Penis (tissue), 1 donor: ENCODE measurements around a stretch of chr13.

- PRO-cap: no peak
Observed at GRCh38 chr13:41488167-41488567, 30.8 kb downstream of the RGCC start.

DNA sequence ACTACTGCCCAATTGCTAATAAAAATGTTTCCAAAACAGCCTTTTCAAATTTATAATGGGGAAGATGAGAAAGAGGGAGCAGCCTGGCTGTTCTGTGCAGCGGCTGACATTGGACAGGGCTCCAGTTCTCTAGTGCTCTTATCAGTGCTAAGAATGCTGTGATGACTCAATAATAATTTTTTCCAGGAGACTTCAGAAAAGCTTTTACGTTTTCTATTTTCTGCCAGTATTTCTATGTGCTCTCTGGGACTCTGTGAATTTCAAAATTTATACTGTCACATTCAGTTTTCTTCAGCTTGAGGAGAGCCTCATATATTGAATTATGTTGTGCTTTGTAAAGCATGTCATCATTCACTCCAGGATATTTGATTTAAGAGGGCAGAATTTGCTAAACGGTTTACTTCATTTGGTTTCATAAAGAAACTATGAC is 209.6 kb downstream of the VWA8 start:
- PRO-cap: no peak

- PRO-cap: no peak
Observed at GRCh38 chr13:41864519-41864776, 96.5 kb downstream of the VWA8 start.

DNA sequence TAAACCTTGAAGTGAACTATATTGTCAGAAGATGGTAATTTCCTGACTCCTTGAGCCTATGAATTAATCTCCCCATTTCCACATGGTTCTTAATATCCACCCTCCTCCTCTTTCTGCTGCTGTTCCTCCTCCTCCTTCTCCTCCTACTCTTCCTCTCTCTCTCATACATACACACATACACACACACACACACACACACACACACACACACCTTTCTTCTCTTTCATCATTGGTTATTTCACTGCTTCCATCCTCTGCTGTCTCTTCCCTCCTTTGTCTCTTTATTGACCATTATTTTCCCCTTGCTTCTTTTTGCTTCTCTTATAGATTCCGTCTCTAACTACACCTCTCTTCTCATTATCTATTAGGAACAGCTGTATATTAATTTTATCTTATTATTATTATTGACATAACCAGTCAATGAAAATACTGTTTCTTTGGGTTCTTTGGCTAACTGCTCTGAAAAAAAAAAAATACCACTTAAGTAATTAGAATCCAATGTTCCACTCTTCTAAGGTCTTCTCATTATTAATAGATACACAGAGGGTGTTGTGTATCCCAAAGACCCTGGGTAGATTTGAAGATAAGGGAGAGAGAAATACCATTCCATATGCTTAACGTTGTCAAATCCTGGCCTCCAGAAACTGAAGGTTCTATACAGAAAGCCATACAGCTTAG is 81.6 kb downstream of the VWA8 start:
- PRO-cap: no peak

GRCh38 chr13:41885275-41886037 is 75.5 kb downstream of the VWA8 start:
- PRO-cap: no peak

- PRO-cap: no peak
Observed at GRCh38 chr13:41891361-41891874, 69.5 kb downstream of the VWA8 start.

- PRO-cap: no peak
Observed at GRCh38 chr13:41974631-41974898, 13.7 kb upstream of the VWA8 start.

GRCh38 chr13:42012105-42012486 is 36.4 kb upstream of the DGKH start:
- PRO-cap: no peak

DNA sequence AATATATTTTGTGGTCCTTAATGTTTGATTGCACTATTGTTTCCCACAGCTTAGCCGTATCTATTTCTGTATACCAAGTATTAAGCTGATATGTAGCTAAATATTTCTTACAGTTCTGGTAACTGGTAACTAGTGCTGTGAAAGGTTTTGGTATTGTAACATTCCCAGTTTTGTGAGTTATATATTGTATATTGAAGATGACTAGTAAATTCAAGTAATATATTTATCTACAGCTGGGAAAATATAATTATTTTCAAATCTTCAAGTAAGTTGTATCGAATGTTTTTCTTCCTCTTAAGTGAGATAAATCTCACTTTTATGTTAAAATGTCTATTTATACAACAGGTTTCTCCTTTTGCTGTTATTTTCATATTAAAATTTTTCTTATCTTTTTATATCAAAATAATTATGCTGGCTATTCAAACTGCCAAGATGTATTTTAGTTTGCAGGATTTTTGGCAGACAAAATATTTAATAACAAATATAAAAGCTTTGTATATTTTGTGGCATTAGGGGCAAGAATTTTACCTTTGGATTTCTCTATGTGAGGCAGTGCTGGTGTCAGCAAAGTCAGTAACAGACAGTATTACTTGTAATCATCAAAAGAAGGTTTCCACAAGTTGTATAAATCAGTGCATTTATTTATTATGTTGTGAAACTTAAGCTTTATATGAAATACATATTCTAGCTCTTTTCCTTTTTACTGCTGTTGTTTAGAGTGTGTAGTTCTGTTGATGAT is 36.2 kb upstream of the AKAP11 start:
- PRO-cap: no peak

GRCh38 chr13:42524588-42525673 is 49.0 kb upstream of the TNFSF11 start:
- PRO-cap: no peak

- PRO-cap: no peak
Observed at GRCh38 chr13:42981791-42982322, 10.2 kb downstream of the EPSTI1 start.

DNA sequence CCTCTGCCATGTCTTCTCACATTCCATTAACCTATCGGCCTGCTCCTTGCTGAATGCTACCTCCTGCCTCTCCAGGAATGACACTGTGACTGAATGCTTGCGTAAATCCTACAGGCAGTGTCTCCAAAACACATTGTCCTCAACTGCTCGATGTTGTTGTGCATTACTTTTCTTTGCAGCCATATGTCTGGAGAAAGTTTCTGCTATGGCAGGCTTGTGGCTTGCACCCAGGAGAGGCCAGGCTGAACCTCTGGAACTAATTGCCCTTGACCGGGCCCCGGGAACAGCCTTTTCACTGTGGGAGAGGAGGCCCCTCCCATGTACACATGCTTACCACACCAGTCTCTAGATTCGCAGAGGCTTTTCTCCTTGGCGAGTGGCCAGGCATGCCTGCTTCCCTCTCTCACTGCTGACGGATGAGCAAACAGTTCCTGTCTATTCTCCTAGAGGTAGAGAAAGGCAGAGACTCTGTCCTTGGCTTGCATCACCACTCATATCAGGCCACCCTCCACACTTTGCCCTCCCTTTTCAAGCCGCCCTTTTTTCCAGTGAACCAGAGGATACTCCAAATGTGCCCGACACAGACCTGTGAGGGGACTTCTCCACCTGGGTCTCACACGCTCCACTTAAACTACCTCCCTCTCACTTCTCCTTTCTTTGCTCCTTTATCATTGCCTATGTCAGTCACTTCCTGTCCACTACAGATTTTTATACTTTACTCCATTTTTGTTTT is 284.4 kb downstream of the DNAJC15 start:
- PRO-cap: no peak

DNA sequence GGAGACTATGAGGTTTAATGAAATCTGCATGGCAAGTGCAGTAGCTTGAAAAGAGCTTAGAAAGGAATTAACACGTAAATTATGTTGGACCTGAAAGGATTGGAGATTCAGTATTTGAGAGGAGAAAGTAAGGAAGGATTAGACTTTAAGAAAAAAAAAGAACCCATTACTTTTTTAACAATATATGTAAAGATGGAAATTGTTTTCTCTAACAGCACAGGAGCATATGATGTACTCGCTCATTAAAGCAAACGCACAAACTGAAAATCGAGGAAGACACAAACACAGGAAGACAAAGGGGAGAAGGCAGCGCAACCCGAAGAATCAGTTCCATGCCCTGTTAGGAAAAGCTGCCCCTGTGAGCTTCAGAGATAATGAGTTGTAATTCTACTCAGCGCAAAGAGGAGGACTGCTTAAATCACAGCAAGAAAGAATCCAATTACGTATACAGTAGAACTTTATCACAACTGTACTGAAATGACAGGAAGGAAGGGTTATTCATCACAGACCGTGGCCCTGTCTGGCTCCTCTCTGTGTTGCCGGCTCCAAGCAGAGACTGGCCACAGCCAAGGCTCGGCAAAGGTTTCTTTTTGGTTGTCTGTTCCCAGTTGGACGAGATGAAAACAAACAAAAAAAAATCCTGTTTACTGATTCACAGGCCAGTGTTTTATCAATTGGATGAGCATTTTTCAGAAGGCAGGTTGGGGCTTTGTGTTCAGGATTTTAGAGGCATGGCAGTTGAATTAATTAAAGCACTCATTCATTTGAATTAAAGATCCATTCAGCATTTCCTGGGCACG is 340.7 kb downstream of the DNAJC15 start:
- PRO-cap: no peak

DNA sequence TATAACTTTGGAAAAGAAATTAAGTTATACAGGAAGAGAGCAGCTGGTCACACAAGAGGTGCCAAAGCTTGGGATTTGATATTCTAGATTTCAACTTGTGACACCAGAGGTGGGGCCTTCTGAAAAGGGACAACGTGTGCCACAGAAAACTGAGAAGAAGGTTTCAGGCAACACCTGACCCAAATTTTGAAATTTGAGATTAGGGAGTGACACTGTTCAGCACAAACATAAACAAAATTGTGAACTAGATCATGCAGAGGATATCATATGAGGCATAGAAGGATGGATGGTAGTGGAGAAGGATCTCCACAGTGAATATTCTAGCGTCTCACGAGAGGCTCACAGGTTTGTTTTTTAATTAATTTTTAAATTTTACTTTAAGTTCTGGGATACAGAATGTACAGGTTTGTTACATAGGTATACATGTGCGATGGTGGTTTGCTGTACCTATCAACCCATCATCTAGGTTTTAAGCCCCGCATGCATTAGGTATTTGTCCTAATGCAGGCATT is 379.6 kb downstream of the ENOX1 start:
- PRO-cap: no peak

- PRO-cap: no peak
Observed at GRCh38 chr13:44218619-44219335, 57.7 kb upstream of the SMIM2 start.

GRCh38 chr13:44309705-44310355 is 63.8 kb upstream of the SERP2 start:
- PRO-cap: unidirectional peak, plus-strand start at chr13:44310048

GRCh38 chr13:44331760-44332310 is 41.8 kb upstream of the SERP2 start:
- PRO-cap: no peak

DNA sequence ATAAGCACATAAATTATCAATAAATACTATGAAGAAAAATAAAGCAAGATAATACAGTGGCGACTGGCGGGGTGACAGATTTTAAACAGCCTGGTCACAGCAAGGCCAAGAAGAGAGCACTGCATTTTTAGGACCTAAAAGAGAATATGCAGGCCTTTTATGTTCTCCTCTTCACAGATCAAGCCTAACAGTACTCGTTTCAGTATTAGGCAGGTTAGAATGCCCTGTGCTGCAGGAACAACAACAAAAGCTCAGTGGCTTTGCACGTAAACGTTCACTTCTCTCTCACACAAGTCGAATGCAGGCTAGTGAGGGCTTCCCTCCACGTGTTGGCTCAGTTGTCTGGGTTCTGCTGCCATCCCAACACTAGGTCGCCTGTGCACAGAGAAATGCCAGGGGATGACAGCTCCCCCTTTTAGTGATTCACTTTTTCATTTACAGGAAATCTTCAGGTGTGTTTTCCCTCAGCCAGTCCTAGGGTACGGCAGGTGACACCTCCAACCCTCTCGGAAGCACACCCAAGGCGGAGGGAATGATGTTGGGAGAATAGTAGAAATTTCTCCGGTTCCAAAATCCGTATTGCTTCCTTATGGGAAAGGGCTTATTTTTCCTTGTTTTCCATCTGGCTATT is 28.7 kb downstream of the SERP2 start:
- PRO-cap: no peak

GRCh38 chr13:44576879-44577209 is 714 bp upstream of the TSC22D1 start:
- PRO-cap: no peak

GRCh38 chr13:44693104-44693443 is 116.9 kb upstream of the TSC22D1 start:
- PRO-cap: no peak